Metanephros (tissue), 2 donors: ENCODE results near the gene PAN3.

DNA sequence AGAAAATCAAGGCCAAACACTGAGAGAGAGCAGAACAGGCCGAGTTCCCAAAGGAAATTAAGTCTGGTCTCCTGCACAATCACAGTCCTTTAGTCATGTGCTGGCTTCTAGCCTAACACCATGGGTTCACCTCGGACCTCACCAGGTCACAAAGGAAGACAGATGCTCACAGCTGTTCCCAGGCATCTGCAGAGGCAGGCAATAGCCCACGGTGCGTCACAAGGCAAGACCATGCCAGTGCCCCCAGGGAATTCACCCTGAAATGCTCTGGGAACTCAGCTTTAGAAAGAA, 96.9 kb upstream of the WASF3 start:
- RAMPAGE, long total RNA = no peak

GRCh38 chr13:27183671-27184429, 12.2 kb upstream of the USP12 start:
- RAMPAGE, long total RNA = no peak

DNA sequence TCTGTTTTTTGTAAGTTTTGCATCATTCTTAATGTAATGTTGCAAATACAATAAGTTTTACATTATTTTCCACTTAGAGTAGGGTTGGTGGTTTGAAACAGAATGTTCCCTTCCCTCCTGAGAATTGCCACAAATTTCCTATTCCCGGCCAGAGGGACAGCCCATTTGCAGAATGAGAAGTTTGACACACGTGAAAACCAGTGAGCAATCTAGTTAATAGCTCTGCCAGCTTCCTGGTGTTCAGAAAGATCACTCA, 28.1 kb downstream of the RASL11A start:
- RAMPAGE, long total RNA = no peak

GRCh38 chr13:27353011-27353532, 71.3 kb upstream of the GTF3A start:
- RAMPAGE, long total RNA = no peak

DNA sequence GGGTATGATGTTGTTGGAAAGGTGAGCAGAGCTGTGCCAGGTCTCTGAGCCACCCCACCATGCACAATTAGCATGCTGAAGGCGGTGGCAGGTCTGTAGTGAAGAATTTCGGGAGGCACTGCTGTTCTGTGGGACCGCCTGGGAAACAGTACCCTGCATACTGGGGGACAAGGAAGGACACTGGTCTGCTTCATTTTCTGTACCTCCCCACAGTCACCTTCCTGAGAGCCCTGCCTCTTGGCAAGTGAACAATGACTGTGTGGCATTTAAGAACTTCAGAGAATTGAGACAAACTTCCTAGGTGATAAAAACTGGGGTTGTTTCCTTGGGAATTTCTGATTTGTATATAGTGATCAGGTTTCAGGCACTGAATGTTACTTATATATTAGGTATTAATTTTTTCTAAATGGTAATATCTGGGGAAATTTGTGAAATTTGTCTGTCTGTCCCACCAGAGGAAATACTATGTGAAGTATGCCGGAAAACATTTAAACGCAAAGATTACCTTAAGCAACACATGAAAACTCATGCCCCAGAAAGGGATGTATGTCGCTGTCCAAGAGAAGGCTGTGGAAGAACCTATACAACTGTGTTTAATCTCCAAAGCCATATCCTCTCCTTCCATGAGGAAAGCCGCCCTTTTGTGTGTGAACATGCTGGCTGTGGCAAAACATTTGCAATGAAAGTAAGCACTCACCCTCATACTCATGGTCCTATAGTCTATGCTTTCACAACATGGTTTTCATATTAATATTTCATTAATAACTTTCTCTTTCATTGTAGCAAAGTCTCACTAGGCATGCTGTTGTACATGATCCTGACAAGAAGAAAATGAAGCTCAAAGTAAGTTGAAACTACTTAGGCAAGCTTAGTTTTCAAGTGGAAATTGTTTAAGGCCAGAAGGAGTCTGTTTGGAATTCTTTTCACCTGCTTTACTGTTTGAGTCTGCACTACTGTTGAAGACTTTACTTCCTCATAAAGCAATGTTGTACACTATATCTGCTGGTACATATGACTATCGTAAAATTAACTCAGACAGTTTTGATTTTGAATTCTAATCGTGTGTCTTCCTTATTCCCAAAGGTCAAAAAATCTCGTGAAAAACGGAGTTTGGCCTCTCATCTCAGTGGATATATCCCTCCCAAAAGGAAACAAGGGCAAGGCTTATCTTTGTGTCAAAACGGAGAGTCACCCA, 10.3 kb downstream of the GTF3A start:
- RAMPAGE, long total RNA = no peak

DNA sequence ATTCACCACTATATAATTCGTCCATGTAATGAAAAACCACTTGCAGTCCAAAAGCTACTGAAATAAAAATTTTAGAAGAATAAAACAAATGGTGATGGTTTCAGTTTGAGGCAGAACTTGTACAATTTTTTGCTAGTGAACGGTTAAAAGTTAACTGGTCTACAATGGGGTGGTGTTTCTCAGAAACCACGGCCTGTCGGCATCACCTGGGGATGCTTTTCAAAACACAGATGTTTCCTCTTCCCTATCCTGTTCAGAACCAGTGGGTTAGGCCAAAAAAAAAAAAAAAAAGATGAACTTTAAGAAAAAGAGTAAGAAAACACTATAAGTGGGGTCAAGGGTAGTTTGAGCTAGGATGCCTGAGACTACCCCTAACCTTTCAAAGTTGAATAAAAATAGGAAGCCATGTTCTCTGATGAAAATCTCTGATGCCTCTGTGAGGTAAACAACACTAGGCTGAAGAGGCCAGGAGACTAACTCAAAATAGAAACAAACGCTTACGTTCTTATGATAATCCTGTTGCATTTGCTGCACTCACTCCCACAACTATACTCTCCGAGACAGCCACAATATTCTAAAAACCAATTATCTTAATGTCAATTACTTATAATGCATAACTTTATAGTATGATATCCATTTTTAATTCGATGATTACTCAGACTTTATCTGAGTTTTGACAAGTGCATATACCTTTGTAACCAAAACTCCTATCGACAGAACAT, 3.3 kb downstream of the MTIF3 start:
- RAMPAGE, long total RNA = no peak

GRCh38 chr13:27448980-27449623, 1.3 kb downstream of the MTIF3 start:
- RAMPAGE, long total RNA = no peak

DNA sequence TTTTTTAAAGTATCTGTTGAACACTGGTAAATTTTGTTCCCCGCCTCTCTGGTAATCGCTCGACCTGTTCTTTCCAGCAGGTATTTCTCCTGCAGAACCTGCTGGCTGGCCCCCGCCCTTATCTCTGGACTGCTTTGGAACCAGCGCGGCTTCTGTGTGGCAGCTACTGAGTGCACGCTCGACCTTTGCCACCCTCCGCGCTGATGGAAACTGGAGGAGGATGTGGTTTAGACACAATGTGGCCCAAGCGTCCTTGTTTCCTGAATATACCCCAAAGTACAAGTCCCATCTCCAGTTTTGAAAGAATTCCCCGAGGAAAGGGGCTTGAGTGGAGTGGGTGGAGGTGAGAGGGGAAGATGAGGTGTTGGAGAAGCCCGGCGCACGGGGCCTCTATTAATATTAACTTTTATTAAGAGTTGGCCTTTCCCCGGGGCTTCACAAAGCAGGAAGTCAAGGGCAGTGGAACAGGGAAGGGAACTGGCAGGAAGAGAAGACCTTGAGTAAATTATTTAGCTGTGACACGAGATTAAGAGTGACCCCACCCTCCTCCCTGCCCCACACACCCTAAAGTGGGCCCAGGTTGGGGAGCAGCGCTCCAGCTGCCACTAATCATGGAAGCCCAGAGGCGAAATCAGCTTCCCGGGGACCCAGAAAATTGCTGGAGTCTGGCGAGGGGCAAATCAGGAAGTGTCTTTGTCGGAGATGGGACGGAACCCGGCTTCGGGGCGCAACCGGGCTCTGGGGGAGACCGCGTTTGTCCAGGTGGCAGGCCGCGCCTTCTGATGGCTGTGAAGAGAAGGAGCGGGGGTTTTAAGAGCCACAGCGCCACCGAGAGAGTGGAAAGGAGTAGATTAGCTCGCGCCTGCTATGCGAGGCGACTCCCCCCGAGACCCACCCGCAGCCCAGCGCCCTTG, 15.9 kb downstream of the CDX2 start:
- RAMPAGE, long total RNA = no peak

GRCh38 chr13:28099827-28100154, 585 bp downstream of the FLT3 start:
- RAMPAGE, long total RNA = no peak

- RAMPAGE, long total RNA = no peak
These were observed at the start of gene PAN3 for GRCh38 chr13:28138299-28138678. TSS of gene PAN3 (plus strand) at chr13:28138545.

DNA sequence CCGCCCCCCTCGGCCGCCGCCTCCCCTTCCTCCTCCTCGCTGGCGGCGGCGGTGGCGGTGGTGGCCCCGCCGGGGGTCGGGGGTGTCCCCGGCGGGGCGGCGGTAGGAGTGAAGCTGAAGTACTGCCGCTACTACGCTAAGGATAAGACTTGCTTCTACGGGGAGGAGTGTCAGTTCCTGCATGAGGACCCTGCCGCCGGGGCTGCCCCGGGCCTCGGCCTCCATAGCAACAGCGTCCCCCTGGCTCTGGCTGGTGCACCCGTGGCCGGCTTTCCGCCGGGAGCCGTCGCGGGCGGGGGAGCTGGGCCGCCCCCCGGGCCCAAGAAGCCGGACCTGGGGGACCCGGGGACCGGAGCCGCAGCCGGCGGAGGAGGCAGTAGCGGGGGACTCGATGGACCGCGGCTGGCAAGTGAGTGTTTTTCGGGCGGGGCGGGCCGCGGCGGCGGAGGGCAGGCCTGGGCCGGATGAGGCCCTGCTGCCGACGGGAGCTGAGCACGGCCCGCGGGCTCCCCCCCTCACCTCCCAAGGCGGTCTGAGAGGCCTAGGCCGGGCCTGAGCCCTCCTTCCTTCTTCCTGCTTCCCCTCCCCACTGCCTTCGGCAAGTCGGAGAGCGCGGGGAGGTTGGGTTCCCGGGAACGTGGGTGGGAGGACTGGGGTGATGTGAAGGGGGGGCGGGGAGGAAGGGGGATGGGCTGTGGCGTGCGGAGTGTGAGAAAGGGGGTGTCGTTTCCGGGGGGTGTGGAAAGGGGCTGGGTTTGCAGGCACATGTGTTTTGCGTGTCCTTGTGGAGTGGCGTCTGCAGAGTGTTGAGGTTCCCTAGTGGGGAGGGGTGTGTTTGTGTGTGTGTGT, 558 bp downstream of the PAN3 start:
- RAMPAGE, long total RNA = no peak

- RAMPAGE, long total RNA = no peak
These were observed 21.8 kb downstream of the PAN3 start for GRCh38 chr13:28160146-28160446.

DNA sequence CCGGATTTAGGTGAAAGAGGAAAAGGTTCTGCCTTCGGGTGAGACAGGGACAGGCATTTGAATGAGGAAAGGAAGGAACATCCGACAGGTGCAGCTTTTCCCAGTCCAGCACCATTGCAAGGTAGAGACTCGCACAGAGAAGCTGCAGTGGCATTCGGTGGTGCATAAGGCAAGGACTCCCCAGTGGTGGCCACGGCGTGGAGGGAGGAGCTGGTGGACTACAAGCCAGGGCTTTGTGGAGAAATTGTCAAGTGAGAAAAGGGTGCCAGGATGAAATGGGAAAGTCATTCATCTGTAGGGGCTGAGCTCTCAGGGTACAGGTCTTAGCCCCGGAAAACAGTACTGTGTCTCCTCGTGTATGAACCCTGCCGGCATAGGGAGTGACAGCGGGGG, 167.6 kb downstream of the PAN3 start:
- RAMPAGE, long total RNA = no peak

DNA sequence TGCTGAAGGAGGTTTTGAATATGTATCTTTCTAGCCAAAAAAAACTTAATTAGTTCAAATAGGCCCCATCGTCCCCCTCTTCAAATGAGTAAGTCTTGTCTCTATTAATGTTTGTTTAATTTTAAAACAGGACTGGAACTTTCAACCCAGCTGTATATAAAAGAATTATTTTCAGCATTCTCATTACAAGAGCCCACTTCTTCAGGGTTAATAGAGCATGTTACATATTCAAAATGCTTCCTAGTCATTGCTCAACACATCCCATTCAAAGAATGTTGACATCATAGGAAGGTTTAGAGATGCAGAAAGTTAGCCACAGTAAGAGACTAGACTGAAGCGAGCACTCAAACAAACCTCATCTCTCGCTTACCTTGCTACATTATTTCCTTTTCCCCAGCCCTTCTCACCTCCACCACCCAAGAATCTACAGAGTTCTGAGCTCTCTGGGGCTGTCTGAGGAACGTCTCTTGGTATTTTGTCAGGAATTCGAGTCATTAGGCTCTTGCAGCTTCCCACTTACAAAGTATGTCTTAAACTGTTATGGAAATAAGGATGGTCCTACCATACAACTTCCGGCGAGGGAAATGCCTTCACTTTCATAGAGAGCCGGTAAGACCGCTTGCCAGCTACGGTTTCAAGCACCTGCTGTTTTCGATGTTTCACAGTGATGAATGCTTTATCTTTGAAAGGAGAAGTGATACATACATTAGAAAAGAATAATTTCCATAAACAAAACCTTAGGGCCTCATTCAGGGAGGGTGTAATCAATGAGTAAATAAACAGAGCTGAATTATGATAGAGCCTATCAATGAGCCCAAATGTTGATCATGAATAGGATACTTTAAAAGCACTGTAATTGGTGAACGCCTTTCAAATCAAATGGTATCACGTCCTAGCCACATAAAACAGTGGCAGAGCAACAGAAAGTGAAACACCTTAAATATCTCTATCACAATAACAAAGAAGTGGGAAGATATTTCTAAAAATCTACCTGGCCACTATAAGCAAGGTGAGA, 65.1 kb downstream of the FLT1 start:
- RAMPAGE, long total RNA = no peak

DNA sequence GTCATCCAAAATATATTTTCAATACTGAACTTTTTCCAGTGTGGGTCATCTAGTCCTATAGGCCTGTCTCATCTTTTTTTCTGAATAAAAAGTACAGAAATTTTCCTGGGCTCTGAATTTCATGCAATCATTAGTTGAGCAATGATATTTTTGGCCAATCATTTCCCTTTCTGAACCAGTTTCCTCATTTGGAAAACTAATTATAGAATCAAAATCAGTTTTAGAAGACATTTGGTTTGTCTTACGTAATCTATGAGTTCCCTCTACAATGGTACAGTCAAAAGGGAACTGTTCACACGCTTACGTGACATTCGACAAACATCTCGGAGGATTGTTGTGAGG, 27.0 kb downstream of the FLT1 start:
- RAMPAGE, long total RNA = no peak

DNA sequence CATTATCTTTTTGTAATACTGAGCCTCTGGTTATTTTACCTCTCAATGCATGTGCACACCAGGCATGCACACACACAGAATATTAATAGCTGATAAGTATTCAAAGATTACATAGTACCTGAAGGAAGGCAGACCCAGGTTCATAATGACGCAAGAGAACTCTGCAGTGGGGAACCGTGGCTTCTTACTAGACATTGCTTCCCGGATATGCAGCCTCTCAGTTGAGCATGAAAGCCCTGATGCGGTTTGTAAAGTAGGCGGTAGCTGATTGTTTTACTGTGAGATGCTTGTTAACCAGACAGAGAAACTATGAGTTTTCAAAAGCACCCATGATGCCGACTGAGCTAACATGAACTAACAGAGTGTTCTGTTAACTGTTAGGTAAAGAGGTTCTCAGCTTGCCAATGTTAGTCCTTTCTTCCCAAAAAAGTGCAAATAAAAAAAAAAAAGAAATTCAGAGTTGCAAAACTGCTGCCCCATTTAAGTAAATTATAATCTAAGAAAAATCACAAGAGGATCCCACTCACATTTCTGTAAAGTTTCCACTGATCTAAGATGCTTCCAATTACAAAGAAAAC, 2.3 kb downstream of the FLT1 start:
- RAMPAGE, long total RNA = no peak

DNA sequence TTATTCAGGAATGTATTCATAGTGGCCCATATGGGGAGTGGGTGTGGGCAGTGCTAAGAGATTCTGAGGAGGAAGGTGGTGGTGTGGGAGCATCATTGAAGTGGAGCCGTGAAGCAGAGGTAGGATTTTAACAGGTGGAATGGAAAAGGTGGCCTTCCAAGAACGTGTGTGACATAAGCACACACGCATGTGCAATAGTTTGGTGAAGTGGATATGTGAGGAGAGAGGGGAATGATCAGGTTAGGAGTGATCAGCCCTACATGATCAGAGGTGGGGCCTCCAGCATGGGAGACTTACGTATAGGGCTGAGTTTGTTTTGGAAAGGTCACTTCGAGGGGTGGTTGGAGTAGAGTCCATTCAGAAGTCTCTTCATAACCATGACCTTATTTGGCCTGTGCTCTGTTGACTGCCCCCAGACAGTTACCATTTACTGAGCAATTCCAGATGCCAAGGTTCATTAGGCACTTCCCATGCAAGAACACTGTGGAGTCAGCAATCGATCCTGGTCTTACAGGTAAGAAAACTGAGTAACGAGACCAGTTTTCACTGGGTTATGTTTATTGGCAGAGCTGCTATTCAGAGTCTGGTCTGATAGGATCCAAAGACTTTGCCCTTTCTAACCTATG, 134.5 kb downstream of the MTUS2 start:
- RAMPAGE, long total RNA = no peak

DNA sequence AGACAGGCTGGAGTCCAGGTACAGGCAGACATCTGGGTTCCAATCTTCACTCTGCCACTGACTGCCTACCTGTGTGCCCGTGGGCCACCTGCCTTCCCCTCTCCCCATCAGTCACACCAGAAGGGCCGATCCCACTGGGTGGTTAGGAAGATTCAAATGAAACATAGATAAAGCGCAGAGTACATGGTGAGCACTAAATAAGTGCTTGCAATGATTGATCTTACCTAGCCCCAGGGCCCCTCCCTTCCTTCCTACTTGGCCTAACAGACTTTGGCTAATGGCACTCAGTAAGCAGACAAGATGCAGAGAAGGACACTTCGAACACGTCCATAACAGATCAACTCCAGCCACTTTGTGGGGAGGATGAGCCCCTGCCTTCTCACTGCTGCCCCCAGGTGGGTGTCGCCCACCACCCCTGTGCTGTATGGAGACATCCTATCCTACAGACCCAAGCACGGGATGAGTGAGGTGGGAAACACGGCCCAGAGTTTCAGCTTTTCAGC, 5.7 kb downstream of the SLC7A1 start:
- RAMPAGE, long total RNA = no peak

- RAMPAGE, long total RNA = no peak
These were observed 1.9 kb downstream of the UBL3 start for GRCh38 chr13:29848536-29848905.

DNA sequence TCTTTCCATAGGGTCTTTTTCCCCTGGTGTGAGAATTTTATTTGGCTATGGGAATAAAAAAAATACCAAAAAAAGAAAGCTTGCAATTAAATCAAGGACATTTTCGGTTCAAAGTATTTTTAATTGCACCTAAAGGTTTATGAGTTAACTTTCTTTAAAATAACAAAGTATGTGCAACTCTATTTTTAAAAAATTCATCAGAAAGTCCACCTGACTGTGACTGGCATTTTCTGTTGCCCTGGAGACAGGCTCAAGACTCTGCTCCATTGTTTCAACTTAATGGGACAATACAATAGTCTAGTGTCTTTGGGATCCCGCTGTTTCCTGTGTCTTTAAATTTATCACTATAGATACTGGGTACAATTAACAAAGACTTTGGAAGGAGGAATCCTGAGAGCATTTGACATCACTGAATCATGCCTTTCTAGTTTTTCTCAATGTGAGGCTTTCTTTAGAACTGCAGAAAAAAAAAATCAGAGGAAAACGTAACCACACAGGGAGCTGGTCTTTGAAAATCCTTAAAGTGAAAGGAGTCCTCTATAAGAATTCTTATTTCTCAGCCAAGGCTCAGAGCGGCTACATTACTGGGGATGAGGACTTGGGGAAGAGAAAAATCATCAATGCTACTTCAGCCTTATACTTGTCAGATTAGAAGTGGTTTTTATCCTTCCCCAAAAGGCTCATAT, 34.2 kb upstream of the UBL3 start:
- RAMPAGE, long total RNA = no peak